ENCODE measurements around a stretch of chr14.

DNA sequence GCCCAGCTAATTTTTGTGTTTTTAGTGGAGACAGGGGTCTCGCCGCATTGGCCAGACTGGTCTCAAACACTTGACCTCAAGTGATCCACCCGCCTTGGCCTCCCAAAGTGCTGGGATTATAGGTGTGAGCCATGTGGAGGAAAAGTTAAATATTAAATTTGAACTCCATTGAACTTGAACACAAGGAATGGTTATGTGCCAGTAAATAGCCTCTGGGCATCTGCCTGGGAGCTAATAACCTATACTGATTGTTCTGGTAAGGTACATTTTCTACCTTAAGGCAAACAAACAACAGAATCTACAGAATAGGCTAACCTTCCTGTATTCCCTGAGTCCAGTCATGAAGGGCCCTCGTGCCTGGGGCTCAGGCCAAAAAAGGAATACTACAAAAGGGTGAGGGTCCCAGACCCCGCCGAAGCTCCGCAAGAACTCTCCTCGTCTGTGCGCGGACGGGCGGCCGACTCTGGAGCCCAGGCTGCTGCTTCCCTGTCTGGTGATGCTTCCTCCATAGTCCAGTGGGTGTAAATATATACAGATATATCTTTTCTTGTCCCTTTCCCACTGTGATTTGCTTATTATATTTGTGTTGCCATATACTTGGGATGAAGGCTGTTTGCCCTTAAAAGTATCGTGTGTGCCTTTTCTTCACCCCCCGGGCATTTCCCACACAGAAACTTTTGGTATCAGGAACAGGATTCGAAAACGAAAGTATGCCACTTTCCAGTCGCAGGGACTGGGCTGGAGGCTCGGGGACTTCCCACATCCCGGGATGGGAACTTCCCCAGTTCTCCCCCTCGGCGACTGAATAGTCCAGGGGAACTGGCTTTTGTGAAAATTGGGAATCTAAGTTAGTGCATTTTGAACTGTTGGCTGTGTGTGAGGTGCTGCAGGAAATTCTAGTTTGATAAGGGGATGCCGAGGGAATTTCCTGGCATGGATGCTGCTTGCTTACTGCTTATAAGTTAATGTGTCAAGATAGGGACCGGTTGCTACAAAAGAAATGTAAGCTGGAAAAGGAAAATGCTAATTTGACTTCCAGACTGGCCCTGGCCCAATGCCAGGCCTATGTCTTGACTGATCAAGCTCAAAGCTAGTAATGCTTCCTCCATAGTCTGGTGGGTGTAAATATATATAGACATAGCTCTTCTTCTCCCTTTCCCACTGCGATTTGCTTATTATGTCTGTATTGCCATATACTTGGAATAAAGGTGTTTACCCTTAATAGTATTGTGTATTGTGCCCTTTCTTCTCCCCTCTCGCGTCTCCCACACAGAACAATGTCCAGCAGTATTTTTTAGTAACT is 73.6 kb upstream of the EIF5 start:
- PRO-cap: bidirectional peak, plus-strand start at position 723 of the sequence, minus-strand start at position 673 of the sequence

DNA sequence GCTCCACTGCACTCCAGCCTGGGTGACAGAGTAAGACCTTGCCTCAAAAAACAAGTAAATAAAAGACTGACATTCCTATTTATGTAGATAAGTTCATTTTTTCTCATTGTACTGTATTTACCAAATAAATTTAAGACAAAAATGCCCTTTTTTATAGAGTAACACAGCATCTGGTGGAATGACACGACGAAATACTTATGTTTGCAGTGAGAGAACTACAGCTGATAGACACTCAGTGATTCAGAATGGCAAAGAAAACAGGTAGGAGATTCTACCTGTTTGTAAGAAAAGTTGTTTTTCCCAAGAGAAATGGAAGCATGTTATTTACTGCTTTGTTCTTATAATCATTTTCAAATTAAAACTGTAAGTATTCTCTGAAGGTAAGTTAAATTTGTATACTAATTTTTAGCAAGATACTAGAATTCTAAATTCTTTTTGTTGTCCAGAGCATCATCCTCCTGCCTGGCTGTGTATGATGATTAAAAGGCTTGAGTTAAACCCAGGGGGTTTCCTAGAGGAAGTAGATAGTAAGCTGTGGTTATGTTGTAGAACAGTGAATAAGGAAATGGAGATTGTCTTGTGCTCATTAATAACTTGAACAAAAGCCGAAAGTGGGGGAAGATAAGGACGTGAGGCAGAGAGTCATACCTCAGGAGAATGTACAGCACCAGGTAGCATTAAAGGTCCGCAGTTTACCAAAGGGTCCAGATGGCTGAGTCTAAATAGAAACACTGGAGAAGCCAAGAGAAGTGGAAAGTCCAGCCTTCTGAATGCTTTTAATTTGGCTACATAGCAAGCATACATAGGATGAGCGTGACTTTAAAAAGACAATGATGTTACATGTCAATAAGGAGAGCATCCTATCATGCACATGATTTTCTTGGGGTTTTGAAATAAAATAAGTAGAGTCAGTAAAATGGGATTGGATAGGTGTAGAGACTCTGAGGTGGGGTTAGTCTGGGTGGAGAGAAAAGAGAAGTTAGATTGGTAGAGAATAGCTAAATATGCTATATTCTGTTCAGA is 42.1 kb downstream of the CKB start:
- PRO-cap: no peak

- PRO-cap: no peak
Observed at GRCh38 chr14:103488716-103489996, 33.5 kb downstream of the CKB start.

GRCh38 chr14:103519627-103520441 is 2.8 kb downstream of the CKB start:
- PRO-cap: no peak

DNA sequence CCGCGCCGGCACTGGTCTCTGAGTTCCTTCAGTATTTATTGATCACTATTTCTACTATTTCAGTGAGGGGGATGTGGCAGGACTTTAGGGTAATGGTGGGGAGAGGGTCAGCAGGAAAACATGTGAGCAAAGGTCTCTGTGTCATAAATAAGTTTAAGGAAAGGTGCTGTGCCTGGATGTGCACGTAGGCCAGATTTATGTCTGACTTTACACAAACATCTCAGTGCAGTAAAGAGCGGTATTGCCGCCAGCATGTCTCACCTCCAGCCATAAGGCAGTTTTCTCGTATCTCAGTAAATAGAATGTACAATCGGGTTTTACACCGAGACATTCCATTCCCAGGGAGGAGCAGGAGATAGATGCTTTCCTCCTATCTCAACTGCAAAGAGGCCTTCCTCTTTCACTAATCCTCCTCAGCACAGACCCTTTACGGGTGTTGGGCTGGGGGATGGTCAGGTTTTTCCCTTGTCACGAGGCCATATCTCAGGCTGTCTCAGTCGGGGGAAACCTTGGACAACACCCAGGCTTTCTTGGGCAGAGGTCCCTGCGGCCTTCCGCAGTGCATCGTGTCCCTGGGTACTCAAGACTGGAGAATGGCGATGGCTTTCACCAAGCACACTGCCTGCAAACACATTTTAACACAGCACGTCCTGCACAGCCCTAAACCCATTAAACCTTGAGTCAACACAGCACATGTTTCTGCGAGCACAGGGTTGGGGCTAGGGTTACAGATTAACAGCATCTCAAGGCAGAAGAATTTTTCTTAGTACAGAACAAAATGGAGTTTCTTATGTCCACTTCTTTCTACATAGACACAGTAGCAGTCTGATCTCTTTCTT is 2.6 kb upstream of the CKB start:
- PRO-cap: no peak

- PRO-cap: no peak
Observed at GRCh38 chr14:103527155-103527770, 1.7 kb upstream of the TRMT61A start.

GRCh38 chr14:103532536-103532937 is 3.5 kb downstream of the TRMT61A start:
- PRO-cap: no peak

DNA sequence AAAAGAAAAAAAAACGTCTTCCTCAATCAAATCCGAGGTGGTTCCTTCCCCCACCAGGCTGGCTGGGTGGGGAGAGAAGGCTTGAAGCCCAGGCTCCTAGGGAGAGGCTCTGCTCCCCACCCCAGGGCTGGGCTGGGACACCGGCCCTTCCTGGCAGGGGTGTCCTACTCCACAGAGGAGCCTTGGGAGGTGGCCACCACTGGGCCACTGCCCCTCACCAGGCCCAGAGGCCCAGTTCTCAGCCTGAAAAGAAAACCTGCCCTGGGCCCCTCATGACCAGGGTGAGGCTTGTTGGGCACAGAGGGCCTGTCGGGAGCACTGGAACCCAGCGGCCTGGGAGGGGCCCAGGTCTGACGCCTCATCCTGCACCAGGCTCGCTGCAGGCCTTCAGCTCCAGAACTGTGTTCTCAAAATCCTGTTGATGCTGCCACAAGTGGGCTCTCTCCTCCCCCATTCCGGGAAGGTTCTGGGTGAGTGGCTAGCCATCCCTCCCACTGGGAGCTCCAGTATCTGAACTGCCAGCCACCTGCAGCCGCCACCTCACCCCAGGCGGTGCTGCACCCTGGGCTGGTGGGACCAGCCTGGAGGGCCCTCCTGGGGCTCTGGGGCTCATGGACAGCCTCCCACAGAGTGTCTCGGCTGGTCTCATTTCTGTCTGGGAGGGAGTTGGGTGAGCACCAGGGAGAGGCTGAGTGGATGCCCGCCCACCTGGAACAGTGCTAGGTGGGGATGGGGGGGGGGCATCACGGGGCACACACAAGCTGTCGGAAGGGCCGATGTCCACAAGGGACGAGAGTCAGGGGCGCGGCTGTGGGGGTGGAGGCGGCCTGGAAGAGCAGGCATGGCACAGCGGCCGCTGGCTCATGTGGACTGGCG is 11.8 kb downstream of the BAG5 start:
- PRO-cap: no peak

- PRO-cap: no peak
Observed at GRCh38 chr14:103560280-103561190, 1.9 kb downstream of the BAG5 start.

- PRO-cap: no peak
Observed at GRCh38 chr14:103669947-103670355, 40.9 kb downstream of the KLC1 start.

- PRO-cap: bidirectional peak, plus-strand start at chr14:103890027, minus-strand start at chr14:103889763
Observed at GRCh38 chr14:103889613-103890273, 31.6 kb downstream of the ATP5MJ start.

GRCh38 chr14:104077761-104078370 is 7.6 kb upstream of the ASPG start:
- PRO-cap: no peak

- PRO-cap: no peak
Observed at GRCh38 chr14:104100331-104100991, 15.0 kb downstream of the ASPG start.

- PRO-cap: no peak
Observed at GRCh38 chr14:104171908-104172602, 33.7 kb downstream of the KIF26A start.

DNA sequence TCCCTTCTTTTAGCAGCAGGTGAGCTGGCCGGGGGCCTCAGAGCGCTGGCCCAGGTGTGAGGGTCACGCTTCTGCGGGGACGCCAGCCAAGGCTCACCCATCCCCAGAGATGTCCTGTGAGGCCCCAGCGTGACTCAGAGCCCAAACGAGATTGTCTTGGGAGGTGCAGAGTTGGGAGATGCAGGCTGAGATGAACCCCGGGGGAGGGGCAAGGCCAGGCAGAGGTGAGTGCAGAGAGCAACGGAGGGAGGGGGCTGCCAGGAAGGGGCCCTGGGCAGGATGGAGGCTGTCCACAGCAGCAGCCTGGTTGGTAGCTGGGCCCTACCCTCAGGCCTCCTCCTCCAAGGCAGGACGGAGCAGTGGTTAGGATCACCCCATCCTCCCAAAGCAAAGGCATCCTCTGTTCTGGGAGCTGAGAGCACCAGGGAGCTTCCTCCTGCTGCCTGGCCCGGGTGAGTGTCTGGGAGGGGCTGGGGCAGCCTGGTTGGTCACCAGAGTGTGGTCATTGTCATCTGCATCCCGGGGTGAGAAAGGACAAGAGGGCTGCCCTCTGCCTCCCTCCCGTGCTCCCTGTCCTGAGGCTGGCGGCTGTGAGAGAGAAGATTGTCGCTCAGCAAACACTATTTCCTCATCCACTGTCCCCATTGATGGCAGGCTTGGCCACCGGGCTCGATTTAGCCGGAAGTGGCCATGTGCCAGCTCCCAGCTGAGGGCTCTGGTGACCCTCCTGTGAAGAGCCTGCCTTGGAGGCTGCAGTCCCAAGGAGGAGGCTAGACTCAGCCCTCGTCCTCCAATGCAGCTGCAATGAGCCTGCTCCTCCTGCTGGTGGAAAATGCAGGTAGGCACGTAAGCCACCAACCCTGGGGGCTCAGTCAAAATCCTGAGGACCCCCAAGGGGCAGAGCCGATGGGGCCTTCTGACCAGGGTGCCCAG is 155.4 kb downstream of the KIF26A start:
- PRO-cap: no peak

- PRO-cap: no peak
Observed at GRCh38 chr14:104656303-104656716, 33.1 kb upstream of the INF2 start.

DNA sequence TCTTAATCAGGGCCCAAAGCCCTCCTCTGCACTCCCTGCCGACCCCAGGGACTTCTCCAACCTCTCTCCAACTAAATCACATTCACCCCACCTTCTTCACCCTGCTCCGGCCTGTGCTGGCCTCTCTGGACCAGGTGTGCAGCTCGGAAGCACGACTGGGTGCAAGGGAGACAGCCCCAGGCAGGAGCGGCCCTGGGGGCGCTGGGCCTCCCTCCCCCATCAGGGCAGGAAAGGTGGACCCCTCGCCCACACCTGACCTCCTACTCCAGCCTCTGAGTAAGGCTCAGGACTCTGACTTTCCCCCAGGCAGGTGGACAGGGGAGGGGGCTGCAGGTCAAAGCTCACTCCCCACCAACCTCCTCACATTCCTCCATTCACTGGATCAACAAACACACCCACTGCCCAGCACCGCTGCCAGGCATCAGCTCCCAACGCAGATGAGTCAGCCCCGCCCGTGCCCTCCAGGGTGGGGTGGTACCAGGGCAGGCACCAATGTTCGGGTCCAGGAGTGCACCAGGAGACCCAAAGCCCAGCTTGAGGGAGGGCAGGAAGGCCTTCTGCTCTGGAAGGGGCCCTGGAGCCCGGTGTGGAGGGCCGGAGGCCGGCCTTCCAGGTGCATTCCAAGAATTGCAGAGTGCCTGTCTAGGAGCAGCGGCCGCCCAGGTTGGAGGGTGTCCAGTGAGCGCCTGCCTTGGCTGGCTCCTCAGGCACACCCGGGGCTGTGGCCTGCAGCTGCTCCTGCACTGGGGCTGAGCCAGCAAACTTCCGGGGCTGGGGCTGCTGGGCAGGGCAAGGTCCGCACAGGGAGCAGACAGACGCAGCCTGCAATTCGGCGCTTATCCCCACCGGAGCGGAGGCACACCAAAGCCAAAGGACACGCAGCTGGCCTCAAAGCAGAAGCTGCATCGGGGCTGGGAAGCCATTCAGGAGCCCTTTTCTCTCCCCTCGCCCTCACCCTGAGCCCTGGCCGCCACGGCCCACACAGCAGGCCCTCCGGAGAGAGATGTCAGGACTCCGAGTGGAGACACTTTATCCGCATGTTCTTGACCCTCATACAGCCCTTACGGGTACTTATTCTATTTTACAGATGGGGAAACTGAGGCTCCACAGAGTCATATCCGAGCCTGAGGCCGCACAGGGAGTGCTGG is 1.5 kb upstream of the INF2 start:
- PRO-cap: bidirectional peak, plus-strand start at position 492 of the sequence, minus-strand start at position 274 of the sequence; bidirectional peak, plus-strand start at position 814 of the sequence, minus-strand start at position 715 of the sequence

GRCh38 chr14:104694113-104694536 is 4.7 kb downstream of the INF2 start:
- PRO-cap: no peak

GRCh38 chr14:104724830-104725968 is 1.2 kb downstream of the ADSS1 start:
- PRO-cap: no peak

GRCh38 chr14:104799097-104799534 is 1.8 kb upstream of the ZBTB42 start:
- PRO-cap: no peak